Foreskin keratinocyte (primary cell): ENCODE results near the gene TOR3A.

DNA sequence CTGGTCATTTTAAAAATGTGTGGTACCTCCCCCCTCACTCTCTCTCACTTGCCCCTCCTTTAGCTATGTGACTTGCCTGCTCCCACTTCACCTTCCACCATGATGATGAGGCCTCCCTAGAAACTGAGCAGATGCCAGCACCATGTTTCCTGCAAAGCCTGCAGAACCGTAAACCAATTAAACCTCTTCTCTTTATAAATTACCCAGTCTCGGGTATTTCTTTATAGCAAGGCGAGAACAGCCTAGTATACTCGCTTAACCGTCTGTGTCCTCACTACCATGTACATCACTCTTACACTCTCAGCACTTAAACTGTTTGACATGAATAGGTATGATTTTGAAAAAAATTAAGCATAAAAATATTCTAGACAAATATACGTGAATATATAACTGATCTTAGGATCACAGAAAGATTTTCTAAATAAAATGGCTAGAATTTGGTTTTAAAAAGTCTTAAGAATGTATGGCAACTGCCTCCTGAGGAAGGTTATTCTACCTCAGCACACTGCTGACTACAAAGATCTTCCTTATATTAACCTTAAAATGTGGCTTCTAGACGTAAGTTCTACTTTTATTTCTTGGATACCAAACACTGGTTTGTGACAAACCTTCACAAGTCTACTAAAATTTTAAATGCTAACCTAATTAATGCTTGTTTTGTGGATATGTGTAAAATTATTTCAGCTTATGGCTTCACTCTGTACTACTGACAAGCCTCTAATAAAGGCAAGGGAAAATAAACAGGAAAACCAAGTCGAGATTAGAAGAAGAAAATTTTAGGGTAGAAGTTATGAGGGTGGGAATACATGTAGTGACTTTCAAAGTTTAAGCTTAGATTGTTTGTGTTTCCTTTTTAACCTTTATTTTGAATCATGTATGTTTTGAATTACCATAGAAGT is 135.6 kb downstream of the COP1 start:
- RAMPAGE, total RNA = no peak

- RAMPAGE, total RNA = no peak
Observed at GRCh38 chr1:176112598-176113135, 94.4 kb downstream of the COP1 start.

DNA sequence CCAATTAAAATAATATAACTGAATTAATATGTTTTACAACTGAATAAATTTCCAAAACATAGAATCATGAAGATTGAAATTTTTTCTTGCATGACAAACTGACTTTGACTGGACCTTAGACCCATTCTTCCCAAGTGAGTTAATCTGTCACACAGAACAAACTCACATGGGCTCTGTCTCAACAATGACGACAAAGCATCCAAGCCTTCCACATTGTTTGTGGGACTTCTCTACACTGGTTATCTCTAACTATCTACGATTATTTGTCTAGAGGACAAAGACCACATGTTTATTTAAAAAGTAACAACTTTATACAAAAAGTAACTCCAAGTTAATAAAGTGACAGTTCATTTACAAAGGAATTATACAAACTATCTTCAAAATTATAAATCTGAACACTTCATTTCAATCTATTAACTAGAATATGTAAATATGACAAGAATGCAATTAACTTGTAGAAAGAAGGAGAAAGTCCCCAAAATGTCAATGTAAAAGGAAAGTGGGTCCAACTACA is 56.7 kb downstream of the COP1 start:
- RAMPAGE, total RNA = no peak

DNA sequence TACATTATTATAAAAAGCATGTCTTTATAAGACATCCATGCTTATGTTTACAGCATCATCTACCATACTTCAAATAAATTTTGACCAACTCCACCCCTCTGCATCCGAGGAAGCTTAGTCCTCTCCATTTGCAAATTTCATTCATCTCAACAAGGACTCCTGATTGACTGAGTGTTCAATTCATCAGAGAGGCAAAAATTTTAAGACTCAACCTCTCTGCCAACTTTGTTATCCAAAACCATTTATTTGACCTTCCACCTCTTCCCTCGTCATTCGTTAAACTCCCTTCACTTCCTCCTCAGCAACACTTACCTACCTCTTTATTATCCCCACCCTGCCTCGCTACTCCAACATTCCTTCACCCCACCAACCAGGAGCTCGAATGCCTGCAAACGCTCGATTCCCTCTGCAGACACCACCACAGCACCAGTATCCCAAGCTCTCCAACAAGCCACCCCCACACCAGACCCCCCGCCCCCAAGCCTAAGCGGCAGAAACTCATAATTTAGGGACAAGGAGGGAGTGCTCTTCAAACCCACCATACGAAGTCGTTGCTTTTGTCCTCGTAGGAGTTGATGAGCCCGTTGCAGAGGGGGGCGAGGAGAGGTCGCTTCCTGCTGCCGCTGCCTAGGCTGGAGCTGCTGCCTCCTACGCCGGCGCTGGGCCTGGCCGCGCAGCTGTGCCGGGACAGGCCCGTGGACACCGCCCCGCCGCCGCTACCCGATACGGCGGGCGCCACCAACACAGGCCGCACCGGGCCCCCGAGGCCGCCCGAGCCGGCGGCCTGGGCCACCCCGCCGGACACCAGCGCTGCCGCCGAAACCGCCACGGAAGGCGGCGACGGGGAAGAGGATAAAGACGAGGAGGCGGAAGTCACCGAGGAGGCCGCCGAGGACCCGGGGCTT is 801 bp downstream of the COP1 start:
- RAMPAGE, total RNA = no peak

- RAMPAGE, total RNA = no peak
Observed at GRCh38 chr1:176517382-176517902, 54.5 kb downstream of the PAPPA2 start.

- RAMPAGE, total RNA = no peak
Observed at GRCh38 chr1:176691645-176691964, 228.6 kb downstream of the PAPPA2 start.

GRCh38 chr1:176786512-176786835 is 323.5 kb downstream of the PAPPA2 start:
- RAMPAGE, total RNA = no peak

DNA sequence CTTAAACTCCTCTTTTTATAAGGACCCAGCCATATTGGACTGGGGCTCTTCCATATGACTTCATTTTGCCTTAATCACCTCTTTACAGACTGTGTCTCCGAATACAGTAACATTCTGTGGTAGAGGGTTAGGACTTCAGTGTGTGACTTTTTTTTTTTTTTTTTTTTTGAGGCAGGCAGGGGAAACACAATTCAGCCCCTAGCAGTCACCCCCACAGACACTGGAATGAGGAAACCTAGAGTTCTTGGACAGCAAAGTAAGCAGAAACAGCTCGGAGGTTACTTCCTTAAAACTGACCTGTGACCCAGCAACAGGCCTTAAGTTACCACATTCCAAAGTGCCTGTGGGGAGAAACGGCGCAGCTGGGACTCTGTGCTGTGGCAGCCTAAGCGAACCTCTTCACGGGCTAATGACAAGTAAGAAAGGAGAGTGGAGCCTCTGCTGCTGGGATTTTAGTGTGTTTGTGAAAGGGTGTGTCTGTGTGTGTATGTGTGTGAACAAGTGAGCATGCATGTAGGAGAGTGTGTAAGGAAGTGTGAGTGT is 180.5 kb downstream of the BRINP2 start:
- RAMPAGE, total RNA = no peak

- RAMPAGE, total RNA = no peak
Observed at GRCh38 chr1:177968821-177969696, 799 bp downstream of the SEC16B start.

- RAMPAGE, total RNA = no peak
Observed at GRCh38 chr1:178098216-178098890, 4.4 kb downstream of the RASAL2 start.

DNA sequence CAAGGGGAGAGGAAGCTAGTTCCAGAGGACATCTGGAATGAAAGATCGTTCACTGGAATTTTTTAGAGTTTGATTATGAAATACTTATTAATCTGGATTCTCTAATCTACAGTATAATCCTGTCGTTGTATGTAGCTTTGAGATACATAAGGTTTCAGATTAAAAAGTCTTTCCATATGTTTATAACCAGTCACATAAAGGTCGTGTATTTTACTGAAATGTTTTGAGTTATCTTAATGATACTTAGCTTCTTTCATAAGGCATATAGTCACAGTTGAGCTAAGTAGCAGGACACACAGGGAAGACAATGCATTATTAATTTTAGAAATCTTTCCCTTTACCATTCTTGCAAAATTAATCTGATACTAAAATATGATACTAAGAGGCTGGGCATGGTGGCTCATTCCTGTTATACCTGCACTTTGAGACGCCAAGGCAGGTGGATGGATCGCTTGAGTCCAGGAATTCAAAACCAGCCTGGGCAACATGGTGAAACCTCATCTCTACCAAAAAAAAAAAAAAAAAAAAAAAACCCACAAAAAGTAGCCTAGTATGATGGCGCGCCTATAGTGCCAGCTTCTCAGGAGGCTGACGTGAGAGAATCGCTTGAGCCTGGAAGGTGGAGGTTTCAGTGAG is 86.2 kb downstream of the RASAL2 start:
- RAMPAGE, total RNA = no peak

- RAMPAGE, total RNA = no peak
Observed at GRCh38 chr1:178493667-178494053, 3.1 kb downstream of the CLEC20A start.

GRCh38 chr1:178724416-178724697 is 687 bp upstream of the RALGPS2 start:
- RAMPAGE, total RNA = no peak

DNA sequence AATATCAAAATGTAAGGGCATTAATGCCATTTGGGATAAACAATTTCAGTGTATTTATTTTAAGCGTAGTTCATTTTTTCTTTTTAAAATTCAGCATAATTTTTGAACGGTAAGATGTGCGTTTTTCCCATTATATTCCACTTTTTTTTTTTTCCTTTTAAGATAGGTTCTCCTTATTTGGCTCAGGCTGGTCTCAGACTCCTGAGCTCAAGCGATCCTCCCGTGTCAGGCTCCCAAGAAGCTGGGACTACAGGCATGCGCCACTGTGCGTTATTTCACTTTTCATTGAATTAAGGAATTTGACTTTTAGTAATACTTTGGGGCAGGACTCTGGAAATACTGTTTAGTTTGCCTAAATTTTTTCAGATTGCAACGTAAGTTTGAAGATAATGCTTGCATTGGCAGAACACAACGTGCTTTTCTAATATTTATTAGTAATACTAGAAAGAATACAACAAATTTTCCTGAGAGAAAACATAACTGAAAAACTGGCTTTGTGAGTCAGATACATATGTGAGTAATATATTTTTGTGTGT is 2.1 kb downstream of the RALGPS2 start:
- RAMPAGE, total RNA = no peak

- RAMPAGE, total RNA = no peak
Observed at GRCh38 chr1:178867497-178868152, 3.3 kb downstream of the ANGPTL1 start.

- RAMPAGE, total RNA = no peak
Observed at GRCh38 chr1:178929051-178929546, 58.2 kb upstream of the ANGPTL1 start.

GRCh38 chr1:178937440-178938267 is 66.8 kb upstream of the ANGPTL1 start:
- RAMPAGE, total RNA = no peak

GRCh38 chr1:179026452-179027077 is 871 bp downstream of the FAM20B start:
- RAMPAGE, total RNA = no peak

- RAMPAGE, total RNA = no peak
Observed at GRCh38 chr1:179081086-179082271, at the start of gene TOR3A. TOR3A (plus strand) TSS chr1:179082070.

- RAMPAGE, total RNA = no peak
Observed at GRCh38 chr1:179103654-179104259, 21.9 kb downstream of the TOR3A start.